ENCODE measurements around a stretch of chr7.

- RRBS: 4% methylated on average over 6 of the region's 15 CpGs
These were observed 694 bp downstream of the CASD1 start for GRCh38 chr7:94510411-94510594.

DNA sequence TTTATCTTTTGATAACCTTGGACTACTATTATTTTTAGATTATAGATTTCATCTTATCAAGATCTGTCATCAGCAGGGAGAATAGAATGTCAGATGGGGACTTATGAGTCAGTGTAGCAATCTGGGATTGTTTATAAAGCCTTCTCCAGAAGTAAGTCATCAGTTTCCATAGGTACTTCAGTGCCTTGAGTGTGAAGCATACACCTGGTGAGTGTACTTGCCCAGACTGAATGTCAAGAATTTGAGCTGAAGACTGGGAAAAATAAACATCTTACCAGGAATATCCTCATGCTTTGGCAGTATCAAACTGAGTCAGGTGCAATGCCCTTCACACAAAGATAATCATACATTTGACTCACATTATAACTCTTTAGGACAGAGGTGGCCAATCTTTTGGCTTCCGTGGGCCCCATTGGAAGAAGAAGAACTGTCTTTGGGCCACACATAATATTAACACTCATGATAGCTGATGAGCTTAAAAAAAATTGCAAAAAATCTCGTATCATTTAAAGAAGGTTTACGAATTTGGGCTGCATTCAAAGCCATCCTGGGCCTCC is 2.2 kb downstream of the CASD1 start:
- RRBS: no CpG with 5 or more reads among the region's 3 CpGs

DNA sequence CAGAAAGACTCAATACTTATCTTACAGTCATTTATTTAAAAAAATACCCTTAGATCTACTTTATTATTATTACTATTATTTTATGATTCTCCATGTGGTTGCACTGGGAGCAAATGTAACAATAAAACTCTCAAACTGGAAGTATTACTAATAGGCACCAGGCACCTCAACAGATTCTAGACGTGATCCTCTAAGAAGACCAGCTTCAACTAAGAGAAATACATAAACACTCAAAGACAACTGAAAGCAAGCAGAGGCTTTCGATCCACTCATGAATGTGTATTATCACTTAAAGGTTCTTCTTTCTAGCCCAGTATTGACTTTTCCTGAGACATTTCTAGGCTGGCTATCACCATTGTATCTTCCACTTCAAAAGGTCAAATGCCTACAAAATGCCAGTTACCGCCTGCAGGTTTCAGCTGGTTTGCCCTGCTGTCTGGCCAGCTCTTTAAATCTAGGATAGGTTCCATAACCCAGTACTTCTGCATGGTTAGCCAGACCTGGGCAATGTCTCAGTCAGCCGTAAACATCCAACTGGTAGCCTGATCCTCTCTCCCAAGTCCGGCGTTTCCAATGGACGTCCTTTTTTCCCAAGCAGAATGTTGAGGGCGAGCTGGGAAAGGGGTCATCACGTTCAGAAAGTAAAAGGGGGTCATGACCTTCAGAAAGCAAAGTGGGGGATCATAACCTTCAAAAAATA is 664 bp downstream of the PON3 start:
- RRBS: no CpG with 5 or more reads among the region's 9 CpGs

DNA sequence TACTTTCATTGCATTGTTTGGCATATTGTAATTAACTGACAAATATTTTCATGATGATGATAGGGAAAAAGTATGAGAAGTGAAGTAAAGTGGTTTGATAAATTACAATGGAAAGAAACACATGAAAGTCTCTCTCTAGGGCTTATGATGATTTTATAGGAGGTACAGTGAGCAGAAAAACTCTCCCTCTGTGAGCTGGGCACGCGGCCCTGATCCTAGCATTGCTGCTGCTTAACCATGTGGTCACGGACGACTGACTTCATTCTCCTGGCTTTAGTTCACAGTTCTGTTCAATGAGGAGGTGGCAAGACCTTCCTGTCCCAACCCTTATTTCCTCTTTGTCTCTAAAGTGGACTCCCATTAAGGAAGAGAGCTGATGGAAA is 8.1 kb upstream of the PON3 start:
- RRBS: no CpG with 5 or more reads among the region's 4 CpGs

- RRBS: no CpG with 5 or more reads among the region's 8 CpGs
These were observed 12.4 kb upstream of the ASB4 start for GRCh38 chr7:95473238-95473875.

DNA sequence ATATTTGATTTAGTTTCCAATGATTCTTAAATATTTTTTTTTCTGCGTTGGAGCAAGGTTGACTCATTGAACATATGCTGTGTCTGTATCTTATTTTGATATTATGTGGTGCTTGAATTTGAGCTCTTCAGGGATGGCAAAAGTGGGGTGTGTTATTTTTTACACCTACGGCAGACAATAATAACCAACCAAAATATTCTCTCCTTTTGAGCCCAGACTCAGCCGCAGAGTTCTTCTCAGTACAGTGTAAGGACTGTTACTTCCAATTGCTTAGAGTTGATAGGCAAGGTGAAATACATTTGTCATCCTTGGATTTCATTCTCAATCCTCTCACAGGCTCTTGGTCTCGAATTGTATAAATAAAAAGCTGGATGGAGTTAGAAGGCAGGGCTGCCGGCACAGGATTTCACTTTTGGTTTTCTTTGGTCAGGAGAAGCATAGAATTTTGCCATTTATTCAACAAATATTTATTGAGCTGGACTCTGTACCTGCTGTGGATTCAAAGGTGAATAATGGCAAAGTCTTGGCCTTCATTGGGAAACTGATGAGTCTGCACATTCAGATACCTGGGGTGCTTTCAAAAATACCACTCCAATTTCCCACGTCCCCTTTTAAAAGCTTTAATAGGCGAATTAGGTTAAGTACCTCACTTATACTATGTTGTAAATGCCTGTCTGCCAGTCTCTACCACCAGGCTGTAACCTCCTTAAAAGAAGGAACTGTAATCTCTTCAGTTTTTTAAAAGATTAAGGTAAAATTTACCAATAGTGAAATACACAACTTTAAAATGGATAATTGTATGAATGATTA is 49.7 kb downstream of the PDK4 start:
- RRBS: no CpG with 5 or more reads among the region's 7 CpGs

- RRBS: no CpG with 5 or more reads among the region's 16 CpGs
These were observed 44.4 kb downstream of the PDK4 start for GRCh38 chr7:95551896-95552385.

DNA sequence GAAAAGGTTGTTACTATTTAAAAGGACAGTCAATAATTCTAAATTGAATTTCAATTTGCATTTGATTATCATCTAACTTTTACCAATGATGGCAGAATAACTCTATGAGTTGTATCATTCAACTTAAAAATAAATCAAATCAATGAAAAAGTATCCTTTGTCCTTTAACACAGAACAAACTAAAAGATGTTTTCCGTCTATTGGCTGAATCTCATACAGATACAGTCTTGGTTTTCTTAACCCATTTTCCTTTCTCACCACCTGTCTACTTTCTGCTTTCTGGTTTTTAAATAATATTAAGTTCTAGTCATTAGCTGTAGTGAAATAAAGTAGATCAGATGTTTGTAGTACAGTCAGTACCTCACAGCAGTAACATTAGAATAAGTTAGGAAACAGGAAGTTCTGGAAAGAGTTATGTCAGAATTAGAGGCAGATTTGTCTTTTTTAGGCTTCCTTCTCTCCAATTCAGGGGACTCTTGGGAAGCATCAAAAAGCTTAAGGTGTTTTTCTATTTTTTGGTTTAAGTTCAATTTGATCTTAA is 8.0 kb downstream of the PDK4 start:
- RRBS: no CpG with 5 or more reads among the region's 1 CpG

DNA sequence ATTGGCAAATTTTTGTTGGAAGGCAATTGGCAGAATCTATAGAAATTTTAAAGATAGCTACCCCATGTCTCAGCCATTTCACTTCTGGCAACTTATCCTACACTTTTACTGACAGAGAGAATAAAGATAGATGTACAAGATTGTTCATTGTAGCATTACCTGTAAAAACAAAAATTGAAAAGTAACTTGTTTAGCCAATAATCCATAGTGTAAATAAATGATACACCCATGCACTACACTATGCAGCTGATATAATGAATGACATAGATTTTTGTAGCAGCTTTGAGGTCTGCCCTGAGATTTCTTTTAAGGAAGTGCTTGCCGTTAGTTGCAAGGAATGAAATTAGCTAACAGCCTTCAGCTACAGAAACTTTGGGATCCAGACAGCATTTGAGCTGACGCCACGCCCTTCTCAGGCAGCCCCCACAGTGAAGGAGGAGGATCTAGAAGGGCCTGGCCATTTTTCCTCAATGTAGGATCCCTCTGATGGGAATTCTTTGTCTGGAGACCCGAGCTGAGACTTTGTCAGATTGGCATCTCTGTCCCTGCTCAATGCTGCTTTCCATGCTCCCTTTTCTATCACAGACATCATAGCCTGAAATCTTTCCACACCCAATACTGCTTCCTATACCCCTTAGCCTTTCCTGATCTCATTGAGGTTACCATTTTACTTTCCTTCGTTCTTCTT is 6.1 kb upstream of the PDK4 start:
- RRBS: no CpG with 5 or more reads among the region's 5 CpGs

DNA sequence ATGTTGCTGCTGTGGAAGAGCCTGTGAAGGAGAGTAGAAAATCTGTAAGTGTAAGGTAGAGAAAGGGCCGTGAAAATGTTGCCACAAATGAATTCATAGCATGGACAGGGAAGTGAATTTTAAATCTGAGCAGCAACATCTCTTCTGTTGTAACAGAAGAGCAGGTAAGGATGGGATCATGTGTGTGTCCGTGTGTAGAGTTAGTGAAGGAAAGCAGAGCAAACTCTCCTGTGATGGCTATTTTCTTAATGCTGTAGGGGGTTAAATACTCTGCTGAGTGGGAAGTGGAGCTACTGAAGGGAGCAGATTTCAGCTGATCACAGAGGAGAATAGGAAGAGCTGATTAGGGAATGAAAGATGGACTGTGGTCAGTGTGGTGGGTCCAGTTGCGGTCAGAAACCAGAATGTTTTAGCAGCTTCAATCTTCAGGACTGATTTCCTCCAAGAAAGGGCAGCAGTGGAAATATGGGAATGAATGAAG is 272.2 kb downstream of the DYNC1I1 start:
- RRBS: no CpG with 5 or more reads among the region's 3 CpGs

- RRBS: no CpG with 5 or more reads among the region's 6 CpGs
These were observed 19.0 kb downstream of the SLC25A13 start for GRCh38 chr7:96302634-96303574.

- RRBS: no CpG with 5 or more reads among the region's 5 CpGs
These were observed 175.4 kb downstream of the SEM1 start for GRCh38 chr7:96534095-96534798.

DNA sequence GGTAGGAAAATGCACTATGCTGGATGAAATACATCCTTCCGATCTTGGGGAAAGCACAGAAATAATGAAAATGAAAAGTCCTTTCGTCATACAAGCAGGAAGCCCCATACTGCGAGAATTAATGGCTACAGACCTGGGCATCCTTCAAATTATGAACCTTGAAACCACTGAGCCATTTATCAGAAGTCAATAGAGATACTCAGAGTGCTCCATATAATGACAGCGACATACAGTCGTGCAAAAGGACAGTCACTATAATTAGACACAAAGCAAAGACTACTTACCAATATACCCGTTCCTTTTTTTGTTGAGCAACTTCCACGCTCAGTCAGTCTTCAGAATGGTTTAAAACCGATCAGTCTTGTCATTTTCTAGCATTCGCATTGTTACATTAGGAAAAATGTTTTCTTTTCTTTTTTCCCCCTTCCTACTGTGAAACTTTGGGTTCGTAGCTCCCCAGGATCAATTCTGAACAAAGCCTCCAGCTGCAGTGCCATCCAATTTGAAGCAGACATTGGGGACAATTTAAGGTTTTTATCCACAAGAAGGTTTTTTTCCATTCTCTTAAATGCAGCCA is 6.3 kb downstream of the DLX6 start:
- RRBS: no CpG with 5 or more reads among the region's 10 CpGs

- RRBS: 21% methylated on average over 9 of the region's 55 CpGs
These were observed 7.8 kb downstream of the DLX5 start for GRCh38 chr7:97016591-97017452.

DNA sequence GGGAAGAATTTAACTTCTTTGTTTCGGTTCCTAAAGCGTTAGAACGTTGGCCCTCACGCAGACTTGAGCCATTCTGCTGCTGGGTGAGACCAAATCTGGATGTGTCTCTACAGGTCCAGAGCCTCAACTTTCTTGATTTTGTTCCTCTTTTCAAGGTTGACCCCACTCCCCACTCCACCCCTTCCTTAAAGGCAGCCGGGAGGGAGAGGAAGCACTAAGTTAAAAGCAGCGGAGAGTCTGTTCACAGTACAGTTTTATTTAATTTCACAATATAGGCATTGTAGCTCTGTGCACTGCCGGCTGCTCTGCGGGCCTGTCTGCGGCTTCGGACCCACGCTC is 2.5 kb upstream of the DLX5 start:
- RRBS: 41% methylated on average over 5 of the region's 11 CpGs

GRCh38 chr7:97733285-97733906 is 1.5 kb downstream of the TAC1 start:
- RRBS: 28% methylated on average over 7 of the region's 45 CpGs

- RRBS: no CpG with 5 or more reads among the region's 7 CpGs
These were observed 10.4 kb downstream of the LMTK2 start for GRCh38 chr7:98116959-98117500.

DNA sequence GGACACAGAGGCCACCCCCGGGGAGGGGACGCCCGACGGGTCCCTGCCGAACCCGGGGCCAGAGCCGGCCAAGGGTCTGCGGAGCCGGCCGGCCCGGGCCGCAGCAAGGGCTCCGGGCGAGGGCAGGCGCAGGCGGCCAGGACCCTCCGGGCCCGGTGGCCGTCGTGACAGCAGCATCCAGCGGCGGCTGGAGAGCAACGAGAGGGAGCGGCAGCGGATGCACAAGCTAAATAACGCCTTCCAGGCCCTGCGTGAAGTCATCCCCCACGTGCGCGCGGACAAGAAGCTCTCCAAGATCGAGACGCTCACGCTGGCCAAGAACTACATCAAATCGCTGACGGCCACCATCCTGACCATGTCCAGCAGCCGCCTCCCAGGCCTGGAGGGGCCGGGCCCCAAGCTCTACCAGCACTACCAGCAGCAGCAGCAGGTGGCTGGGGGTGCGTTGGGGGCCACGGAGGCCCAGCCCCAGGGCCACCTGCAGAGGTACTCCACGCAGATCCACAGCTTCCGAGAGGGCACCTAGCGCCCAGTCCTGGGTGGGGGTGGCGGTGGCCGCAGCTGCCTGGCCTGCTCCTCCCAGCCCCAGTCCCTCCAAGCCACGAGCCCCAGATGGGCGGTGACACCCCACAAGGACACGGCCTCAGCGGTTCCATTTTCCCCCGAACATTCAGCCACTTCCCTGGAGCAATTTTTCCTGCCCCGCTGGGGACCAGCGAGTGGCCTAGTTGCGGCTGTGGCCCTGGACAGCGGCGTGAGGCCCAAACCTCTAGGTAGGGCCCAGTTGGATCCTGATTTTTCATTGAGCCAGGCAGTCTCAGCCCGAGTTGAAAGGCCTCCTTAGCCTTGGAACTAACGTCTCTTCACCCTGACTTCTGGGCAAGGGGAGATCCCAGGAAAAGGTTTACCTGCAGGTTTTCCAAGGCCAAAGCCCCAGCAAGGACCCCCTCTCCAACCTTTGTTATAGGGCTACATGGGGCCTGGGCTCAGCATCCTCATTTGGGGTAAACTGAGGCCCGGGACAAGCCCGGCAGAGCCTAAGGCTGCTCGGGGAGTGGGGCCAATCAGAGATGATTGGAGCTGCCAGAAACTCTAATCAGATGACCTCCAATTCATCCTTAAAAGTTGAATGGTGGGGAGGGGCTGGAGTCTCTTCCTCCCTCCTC is 1.5 kb downstream of the BHLHA15 start:
- RRBS: 98% methylated on average over 5 of the region's 60 CpGs

DNA sequence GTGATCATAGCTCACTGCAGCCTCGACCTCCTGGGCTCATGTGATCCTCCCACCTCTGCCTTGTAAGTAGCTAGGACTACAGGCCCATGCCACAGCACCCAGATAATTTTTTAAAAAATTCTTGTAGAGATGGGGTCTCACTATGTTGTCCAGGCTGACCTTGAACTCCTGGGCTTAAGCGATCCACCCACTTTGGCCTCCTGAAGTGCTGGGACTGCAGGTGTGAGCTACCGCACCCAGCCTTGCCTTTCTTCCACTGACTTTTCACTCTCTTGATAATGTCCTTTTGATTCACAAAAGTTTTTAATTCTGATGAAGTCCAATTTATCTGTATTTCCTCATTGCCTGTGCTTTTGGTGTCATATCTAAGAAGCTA is 17.3 kb downstream of the TECPR1 start:
- RRBS: no CpG with 5 or more reads among the region's 3 CpGs

Measured in GM12892 (cell line).